ENCODE results near the genes SORD, SLC30A4 and SLC12A1.

GRCh38 chr15:45022882-45023929, at the start of gene SORD:
Gene SORD (plus strand): TSS chr15:45023195.
- RRBS, result 2% methylated on average over 8 of the region's 51 CpGs

- RRBS, result no CpG with 5 or more reads among the region's 5 CpGs
Observed at GRCh38 chr15:45043025-45043436, 20.0 kb downstream of the SORD start.

- RRBS, result no CpG with 5 or more reads among the region's 29 CpGs
Observed at GRCh38 chr15:45152190-45152926, 22.6 kb downstream of the DUOX1 start.

- RRBS, result no CpG with 5 or more reads among the region's 8 CpGs
Observed at GRCh38 chr15:45162229-45163280, 25.2 kb downstream of the SHF start.

DNA sequence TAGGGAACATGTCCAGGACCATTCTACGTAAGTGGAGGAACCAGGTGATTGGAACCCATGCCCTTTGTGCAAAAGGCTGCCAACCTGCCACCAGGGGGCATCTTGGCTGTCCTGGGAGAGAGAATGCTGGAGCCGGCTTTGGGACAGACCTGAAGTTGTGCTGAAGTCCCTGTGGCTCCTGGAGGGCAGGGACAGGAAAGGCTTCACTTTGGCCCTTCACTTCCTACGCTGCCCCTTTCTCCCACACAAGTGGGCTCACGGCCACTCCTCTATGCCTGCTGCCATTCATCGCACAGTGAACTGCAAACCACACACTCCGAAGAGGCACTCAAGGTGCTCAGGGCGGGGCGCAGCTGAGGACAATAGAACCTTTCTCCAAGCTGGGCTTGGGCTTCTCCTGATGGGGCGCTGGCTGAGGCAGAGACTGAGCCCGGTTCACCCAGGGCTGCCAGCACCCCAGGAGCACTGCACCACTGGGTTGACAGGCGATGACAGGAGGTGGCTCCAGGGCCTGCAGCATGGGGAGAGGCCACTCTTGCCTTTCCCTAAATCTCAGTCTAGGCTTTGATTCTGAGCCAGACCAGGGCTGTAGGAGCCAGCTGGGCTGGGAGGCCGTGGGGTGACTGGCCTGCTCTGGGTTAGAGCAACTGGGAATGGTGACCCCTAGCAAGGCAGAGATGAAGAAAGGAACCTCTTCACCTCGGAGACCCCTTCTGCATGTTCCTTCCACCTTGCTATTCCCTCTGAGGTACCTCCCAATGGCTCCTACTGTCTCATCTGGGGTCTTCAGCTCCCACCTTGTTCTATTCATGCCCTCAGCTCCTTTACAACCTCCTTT, 8.3 kb downstream of the SHF start:
- RRBS, result no CpG with 5 or more reads among the region's 13 CpGs

DNA sequence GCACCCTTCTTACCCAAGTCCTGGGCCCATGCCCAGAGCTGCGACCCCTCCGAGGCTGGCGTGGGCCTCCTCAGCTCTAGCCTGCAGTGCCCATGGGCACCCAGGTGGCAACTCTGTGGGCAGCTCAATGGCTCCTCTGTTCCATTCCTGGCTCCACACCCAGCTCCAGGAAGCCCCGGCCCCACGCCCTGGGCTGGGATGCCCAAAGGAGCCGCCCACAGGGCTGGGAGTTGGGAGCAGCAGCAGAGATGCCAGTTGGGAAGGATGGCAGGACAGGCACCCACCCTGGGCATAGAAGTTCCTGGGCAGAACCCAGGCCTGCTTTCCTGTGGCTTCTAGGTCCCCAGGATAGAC, 6.7 kb downstream of the SHF start:
- RRBS, result no CpG with 5 or more reads among the region's 6 CpGs

GRCh38 chr15:45234427-45235140, 17.4 kb upstream of the SLC28A2 start:
- RRBS, result no CpG with 5 or more reads among the region's 11 CpGs

- RRBS, result no CpG with 5 or more reads among the region's 4 CpGs
Observed at GRCh38 chr15:45435078-45435558, 4.7 kb downstream of the C15orf48 start.

- RRBS, result no CpG with 5 or more reads among the region's 8 CpGs
Observed at GRCh38 chr15:45441549-45442154, 11.2 kb downstream of the C15orf48 start.

GRCh38 chr15:45522714-45523572, at the start of gene SLC30A4:
Gene SLC30A4 (minus strand): TSS chr15:45522755.
- RRBS, result under 1% methylated on average over 11 of the region's 63 CpGs

DNA sequence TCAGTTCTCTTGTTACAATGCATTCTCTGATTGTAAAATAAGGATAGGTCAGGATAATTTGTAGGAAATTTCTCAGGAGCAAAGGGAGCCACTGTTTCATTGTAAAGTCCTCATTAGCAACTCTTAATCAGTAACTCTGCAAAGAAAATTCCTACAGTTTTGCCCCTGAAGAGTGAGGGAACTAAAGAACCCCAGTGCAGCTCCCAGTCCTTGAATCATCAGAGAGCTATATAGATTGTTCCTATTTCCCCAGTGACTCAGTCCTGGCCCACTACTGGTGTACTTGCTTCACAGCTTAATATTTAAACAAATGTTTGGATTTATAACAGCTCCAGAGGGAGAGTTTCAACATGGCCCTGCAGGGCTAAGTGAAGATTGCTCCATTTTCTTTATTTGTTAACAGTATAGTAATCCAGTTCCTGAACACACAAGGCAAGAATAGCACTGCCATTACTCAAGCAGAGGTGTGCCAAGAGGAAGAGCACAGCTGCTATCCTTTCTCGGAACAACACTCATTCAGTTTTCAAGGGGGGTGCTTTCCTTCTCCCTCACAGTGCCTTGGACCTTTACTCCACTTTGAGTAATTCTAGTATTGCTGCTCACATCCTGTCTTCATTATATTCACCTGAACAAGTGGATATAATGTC, 6.5 kb downstream of the SQOR start:
- RRBS, result no CpG with 5 or more reads among the region's 1 CpG

- RRBS, result no CpG with 5 or more reads among the region's 6 CpGs
Observed at GRCh38 chr15:45648440-45649286, 13.8 kb downstream of the SQOR start.

- RRBS, result no CpG with 5 or more reads among the region's 5 CpGs
Observed at GRCh38 chr15:45660330-45660915, 25.6 kb downstream of the SQOR start.

- RRBS, result no CpG with 5 or more reads among the region's 13 CpGs
Observed at GRCh38 chr15:45705535-45706187, 70.8 kb downstream of the SQOR start.

DNA sequence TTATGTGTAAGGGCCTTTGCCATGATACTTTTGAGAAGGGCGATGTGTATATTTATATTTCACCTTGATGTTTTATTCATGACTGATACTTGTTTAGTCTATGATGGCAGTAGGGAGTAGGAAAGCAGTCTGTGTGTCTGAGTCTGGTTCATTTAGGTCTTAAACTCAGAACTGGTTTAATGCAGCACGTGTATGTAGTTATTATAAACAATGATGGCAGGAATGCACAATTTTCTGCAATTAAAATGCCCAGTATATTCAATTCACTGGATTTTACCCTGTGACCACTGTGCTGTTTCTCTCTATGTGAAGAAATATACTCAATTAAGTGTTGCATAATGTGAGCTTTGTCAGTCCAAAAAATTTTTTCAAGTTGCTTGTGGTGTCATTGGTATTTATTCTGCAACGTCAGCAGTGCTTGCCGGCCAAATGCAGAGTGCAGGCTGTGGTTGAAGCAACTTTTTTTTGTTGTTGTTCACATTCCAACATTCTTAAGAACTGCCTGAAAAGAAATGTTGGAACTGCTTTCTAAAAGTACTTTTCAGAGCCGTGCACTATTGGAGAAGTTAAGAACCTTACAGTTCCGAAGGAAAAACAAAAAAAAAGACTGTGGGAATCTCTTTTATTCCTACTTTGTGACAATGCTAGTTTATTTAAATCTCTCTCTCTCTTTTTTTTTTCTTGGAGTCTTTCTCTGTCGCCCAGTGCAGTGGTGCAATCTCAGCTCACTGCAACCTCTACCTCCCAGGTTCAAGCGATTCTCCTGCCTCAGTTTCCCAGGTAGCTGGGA, 423.5 kb upstream of the SEMA6D start:
- RRBS, result no CpG with 5 or more reads among the region's 8 CpGs

DNA sequence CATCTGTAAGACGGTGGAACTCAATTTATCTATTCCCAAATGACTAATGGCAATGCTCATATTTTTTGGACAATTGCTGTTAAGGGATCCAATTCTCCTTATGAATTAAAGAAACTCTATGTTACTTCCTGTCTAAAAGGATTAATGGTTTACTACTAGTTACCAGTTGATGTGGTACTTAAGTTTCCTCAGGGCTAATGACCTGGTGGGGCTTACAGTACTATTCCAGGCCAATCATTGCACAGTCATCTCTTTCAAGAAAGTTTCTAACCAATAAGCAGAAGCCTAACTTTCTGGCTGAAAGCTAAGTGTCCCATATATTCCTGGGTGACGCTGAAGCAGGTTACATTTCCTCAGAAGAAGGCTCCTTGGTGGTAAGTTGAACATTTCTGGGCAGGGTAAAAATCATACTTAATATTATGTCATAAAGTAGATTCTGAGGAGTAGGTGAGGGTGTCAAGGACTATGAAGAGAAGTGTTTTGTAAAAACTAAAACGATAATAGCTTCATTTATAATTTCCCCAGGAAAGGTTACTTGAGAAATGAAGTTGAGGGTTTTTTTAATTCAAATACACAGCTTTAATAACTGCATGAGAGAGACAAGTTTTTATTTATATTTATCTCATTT, at the start of gene SLC12A1:
Gene SLC12A1 (plus strand): TSS at position 346 of the 628 bp plus-strand sequence.
- RRBS, result no CpG with 5 or more reads among the region's 3 CpGs

DNA sequence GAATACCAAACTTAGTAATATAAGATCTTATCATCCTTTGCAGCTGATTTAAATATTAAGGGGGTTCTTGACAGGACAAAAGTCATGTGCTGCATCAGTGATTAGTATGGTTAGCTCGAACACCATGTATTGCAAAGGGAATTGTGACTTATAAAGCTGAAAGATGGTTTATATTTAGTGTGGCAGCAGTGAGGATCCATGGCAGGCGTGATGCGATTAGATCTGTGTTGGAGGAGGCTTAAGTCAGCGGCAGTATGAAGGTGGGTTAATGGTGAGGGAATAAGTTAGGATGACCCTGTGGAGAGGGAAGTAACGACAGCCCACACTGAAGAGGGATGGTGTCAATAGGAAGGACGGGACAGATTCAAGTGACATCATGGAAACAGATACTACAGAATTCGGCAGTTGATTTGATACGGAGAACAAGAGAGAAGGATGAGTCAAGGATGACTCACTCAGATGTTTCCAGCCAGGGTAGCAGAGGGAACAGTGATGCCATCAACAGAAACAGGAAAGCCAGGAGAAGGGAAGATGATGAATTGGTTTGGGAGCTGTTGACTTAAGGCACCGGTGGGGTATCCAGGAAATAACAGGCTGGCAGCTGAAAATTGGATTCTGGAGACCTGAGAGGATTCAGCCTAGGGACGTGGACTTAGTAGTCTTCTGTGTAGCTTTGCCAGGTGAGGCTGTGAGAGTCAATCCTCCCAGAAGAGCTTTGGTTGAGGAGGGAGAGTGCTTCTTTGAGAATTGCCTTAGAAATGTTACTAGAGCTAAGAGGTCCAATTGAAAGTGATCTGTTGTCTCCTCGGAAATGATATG, 38.0 kb downstream of the SHC4 start:
- RRBS, result no CpG with 5 or more reads among the region's 11 CpGs

DNA sequence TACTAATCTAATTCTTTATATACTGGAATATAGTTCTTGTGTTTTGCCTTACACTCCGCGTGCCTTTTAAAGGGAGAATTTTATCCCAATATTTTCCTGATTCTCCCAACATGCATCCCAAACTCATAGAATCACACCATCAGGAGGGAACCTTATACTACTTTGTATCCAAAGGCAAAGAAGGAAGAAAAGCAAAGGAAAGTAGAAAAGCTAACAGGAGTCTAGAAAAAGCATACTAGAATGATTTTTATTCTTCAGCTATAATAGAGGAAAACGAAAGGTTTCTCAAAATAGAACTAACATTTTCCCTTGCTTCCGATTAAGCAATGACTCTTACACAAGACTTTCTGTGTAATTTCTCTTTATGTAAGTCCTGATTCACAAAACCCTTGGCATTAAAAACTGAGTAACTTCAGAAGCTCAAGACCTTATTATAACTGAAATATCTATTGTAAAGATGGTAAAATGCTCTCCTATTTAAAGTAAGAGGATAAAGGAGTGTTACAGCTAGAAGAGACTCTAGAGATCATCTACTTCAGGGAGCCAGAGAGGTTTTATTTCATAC, 97.3 kb downstream of the DTWD1 start:
- RRBS, result no CpG with 5 or more reads among the region's 4 CpGs

- RRBS, result no CpG with 5 or more reads among the region's 3 CpGs
Observed at GRCh38 chr15:50110306-50110626, 8.8 kb downstream of the ATP8B4 start.

DNA sequence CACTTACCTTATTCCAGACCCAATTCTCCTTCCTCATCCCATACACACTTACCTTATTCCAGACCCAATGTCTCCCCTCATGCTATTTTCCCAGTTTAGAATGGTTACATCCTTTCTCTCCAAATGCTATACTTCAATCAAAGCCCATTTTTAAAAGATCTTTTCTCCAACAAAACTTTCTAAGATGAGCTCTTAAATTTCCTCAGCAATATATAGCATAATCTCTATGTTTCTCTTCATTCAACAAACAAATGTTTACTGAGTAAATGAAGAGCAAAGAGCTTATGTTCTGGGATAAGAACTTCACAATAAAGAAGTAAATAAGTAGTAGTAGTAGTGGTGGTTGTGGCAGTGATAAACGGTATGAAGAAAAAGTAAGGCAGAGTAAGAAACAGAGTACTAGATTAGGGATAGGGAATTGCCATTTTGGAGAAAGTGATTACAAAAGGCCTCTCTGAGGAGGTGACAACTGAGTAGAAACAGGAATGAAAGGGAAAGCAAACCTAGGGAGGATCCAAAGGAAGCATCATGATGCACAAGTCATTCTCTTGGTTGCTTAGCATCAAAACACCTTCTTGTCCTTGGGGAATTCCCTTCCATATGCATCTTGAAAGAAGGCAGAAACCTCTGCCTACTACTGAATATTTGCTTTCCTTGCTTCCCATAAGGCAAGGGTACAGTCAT, 24.3 kb downstream of the GABPB1 start:
- RRBS, result no CpG with 5 or more reads among the region's 1 CpG